GM23248 (cell line): ENCODE results near the gene TYW1.

GRCh38 chr7:65475455-65476281, 102.0 kb downstream of the ZNF92 start:
- RAMPAGE, long total RNA: no peak

DNA sequence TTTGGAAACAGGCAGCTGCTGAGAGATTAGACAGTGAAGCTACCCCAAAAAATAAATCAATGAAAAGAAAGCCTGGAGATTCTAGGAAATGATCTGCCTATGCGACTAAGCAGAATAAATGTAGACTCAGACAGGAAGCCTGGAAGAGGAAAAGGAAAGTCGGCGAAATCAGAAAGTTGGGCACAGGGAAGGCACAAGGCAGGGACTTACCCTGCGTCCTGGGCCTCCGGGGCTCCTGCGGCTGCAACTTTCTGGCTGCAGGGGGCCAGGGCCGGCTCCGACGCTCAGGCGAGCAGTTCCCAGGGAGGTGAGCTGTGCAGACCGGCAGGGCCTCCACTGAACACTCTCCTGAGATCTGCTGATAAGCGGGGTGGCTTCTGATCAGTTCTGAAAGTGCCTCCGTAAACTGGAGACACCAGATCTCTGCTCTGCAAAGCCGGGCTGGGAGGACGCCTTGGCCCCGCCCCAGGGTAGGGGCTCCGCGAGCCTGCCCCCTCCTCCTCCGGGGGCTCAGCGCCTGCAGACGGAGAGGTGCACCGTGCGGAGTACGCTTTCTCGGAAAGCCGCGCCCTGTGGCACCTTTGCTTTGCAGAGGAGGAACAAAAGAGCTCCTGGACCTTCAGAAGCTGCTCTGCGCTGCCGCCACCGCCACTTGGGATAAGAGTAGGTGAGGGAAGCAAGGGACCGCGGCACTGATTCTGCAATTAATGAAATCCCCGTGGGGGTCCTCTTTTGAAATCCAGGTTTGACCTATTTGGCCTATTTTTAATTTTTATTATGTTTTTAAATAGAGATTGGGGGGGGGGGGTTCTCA, 141.3 kb upstream of the VKORC1L1 start:
- RAMPAGE, long total RNA: no peak

GRCh38 chr7:65952988-65953637, 28.9 kb downstream of the GUSB start:
- RAMPAGE, long total RNA: no peak

GRCh38 chr7:65975840-65976600, 6.0 kb downstream of the GUSB start:
- RAMPAGE, long total RNA: no peak

GRCh38 chr7:66099395-66100667, 14.8 kb upstream of the CRCP start:
- RAMPAGE, long total RNA: no peak

DNA sequence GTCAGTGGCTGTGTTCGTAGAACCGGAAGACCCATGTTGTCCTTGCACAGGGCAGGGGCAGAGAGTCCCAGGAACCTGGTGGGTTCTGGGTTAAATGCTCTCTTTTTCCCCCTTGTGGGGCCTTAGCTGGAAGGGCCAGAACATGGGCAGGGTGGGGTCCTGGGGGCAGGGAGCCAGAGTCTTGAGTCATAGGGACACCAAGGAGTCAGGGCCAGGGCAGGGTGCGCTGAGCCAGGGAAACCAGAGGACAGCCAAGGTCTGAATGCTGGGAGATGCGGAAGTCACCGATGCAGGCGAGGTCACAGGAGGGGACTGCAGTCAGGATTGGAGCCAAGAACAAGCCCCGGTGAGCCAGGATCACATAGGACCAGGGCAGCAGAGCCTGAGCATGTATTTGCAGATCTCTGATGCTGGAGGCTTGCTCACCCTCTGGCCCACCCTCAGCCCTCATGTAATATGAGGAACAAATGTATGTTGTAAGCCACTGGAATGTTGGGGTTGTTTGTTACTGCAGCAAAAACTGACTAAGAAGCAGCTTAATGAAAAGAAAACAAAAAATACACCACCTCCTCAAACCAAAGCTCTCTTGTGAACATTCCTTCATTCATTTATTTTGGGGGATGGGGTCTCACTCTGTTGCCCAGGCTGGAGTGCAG, 34.3 kb upstream of the TPST1 start:
- RAMPAGE, long total RNA: no peak

DNA sequence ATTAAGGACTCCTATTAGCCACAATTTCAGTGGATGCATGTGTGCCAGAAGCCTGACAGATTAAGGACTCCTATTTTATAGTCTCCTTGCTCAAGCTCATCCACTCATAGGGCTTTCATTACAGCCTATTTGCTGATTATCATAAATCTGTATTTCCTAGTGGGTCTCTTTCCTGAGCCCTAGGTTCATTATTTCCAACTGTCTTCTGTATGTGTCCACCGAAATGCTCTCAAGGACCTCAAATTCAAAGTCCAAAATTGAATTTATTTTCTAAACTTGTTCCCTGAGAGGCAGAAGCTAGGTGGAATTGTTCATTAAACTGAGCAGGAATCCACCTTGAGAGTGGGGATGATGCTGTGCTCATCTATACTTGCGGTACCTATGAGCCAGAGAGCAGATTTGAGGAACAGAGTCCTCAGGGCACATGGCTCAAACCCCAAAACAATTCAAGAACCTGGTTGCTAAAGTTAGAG, 92.0 kb downstream of the TPST1 start:
- RAMPAGE, long total RNA: no peak

DNA sequence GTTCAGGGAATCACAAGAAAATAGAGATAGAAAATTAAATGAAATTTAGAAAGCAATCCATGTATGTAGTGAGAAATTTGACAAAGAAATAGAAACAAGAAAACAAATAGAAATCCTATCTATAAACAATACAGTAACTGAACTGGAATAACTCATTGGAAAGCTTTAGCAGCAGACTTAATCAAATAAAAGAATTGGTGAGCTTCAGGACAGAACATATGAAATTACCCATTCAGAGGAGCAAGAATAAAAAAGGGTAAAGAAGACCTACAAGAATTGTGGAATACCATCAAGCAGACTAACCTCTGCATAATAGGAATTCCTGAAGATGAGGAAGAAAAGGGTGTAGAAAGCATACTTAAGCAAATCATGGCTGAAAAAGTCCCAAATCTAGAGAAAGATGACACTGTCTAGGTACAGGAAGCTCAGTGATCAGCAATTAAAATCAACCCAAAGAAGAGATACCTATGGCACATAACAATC, 131.2 kb downstream of the TPST1 start:
- RAMPAGE, long total RNA: no peak

GRCh38 chr7:66427785-66428556, 200.7 kb upstream of the KCTD7 start:
- RAMPAGE, long total RNA: no peak

GRCh38 chr7:66490321-66491389, 138.0 kb upstream of the KCTD7 start:
- RAMPAGE, long total RNA: no peak

DNA sequence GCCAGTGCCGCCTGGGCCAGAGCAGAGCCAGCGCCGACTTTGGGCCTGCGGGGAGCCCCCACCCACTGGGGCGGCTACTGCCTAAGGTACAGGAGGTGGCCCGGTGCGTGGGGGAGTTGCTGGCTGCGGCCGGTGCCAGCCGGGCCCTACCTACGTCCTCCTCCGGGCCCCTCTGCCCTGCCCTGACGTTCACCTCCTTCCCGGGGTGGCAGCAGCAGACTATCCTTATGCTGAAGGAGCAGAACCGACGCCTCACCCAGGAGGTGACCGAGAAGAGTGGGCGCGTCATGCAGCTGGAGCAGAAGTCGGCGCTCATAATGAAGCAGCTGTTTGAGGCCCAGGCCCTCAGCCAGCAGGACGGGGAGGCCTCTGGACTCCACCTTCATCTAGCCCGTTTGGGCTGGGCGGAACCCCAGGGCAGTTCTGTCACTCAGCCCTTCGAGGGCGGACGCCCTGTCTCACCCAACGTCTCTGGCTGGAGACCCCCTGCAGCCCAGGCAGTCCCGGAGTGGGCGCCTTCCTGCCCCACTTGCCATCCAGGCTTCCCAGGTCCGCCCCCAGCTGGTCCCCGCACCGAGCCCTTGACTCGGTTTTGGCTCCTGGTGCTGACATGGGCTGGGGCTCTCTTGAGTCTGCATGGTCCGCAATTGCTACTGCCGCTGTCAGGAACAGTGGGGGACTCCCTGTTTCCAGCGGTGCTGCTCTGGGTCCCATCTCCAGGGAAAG, 71.5 kb upstream of the KCTD7 start:
- RAMPAGE, long total RNA: no peak

GRCh38 chr7:66619580-66619928, 9.1 kb upstream of the KCTD7 start:
- RAMPAGE, long total RNA: no peak

GRCh38 chr7:66678679-66679387, 50.2 kb downstream of the KCTD7 start:
- RAMPAGE, long total RNA: no peak

DNA sequence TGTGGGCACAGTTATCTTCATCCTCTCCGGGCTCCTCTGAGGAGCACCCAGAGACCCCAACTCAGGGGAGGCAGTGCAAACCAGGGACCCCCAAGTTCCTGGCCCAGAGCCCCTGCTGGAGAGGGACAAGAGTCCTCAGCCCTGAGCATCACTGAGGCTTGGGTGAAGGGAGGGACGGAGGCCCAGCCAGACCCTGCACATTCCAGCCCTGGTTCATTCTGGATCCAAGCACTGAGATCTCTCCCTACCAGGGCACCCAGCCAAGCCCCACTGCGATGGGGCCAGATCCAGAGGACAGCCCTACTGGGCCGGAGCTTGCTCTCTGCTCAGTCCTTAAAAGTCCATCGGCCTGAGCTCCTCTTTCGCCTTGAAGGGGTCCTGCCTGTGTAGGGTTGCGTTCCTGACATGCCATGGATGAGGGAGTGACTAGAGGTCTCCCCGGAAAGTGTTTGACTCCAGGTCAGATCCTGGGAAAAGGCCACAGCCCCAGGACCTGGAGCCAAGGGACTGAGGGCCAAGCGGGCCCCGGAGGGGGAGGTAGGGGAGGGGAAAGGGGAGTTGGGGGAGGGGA, 40.5 kb upstream of the RABGEF1 start:
- RAMPAGE, long total RNA: no peak

DNA sequence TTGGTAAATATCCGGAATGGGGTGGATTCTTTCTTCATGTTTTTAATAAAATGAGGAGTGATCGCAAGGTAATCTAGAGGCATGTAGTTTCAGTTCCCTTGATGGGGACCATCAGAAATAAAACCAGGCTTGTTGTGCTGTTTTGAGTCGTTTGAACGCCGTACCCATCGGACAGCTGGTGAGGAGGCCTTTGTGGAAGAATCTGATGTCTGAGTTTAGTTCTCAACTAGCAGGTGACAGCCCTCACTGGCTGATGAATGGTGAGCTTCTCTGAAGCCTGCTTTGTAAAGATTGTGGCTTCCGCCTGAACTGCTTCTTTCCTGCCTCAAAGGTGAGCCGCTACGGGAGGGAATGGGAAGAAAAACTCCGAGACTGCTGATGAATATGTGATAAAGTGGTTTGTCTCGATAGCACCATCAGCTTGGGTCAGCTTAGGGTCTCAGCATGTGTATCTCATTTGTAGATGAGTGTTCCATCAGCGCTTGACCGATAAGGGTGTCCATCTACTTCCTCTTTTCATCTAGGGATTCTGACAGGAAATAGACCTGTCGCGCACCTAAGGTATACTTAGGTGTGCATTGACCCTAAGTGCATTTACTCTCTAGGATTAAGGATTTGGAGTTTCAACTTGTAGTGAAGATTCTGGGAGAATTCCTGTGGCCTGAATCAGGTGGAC, 1.0 kb downstream of the TMEM248 start:
- RAMPAGE, long total RNA: no peak

GRCh38 chr7:66946542-66946976, 25.5 kb downstream of the TMEM248 start:
- RAMPAGE, long total RNA: no peak

GRCh38 chr7:66996686-66997432, at the start of gene TYW1:
Gene TYW1 (plus strand): TSS chr7:66996833.
- RAMPAGE, long total RNA: no peak

DNA sequence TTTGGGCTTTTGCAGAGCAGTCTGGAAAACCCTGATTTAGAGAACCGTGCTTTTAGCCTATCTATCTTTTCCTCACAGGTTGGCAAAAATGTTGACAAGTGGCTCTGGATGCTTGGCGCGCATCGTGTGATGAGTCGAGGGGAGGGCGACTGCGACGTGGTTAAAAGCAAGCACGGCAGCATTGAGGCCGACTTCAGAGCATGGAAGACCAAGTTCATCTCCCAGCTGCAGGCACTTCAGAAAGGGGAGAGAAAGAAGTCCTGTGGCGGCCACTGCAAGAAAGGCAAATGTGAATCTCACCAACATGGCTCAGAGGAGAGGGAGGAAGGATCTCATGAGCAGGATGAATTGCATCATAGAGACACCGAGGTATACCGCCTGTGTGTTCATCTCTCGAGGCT, 21.1 kb downstream of the TYW1 start:
- RAMPAGE, long total RNA: no peak

DNA sequence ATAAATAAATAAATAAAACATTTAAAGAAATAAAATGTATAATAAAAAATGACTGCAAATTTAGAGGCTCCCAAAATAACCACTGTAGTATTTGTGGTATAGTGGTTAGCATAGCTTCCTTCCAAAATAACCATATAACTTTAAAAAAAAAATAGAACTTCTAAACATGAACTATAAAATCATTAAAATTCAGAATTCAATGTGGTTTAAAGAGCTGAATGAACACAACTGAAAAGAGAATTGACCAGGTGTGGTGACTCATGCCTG, 461.6 kb upstream of the AUTS2 start:
- RAMPAGE, long total RNA: no peak

GRCh38 chr7:69505796-69506295, 92.4 kb upstream of the AUTS2 start:
- RAMPAGE, long total RNA: no peak